Lung (tissue), 4 donors: ENCODE measurements around a stretch of chr6.

GRCh38 chr6:43909596-43910221 lies 139.7 kb downstream of the VEGFA start:
- PRO-cap, result no peak
- RAMPAGE, long total RNA, result no peak
- RRBS, result no CpG with 5 or more reads among the region's 7 CpGs

- PRO-cap, result no peak
- RAMPAGE, long total RNA, result no peak
- RRBS, result no CpG with 5 or more reads among the region's 2 CpGs
Measured at GRCh38 chr6:43913549-43913964, 143.5 kb downstream of the VEGFA start.

GRCh38 chr6:43966028-43966589 lies 161.1 kb downstream of the MRPL14 start:
- PRO-cap, result no peak
- RAMPAGE, long total RNA, result no peak

GRCh38 chr6:43972765-43973309 lies 154.4 kb downstream of the MRPL14 start:
- PRO-cap, result no peak
- RAMPAGE, long total RNA, result no peak
- RRBS, result no CpG with 5 or more reads among the region's 4 CpGs

DNA sequence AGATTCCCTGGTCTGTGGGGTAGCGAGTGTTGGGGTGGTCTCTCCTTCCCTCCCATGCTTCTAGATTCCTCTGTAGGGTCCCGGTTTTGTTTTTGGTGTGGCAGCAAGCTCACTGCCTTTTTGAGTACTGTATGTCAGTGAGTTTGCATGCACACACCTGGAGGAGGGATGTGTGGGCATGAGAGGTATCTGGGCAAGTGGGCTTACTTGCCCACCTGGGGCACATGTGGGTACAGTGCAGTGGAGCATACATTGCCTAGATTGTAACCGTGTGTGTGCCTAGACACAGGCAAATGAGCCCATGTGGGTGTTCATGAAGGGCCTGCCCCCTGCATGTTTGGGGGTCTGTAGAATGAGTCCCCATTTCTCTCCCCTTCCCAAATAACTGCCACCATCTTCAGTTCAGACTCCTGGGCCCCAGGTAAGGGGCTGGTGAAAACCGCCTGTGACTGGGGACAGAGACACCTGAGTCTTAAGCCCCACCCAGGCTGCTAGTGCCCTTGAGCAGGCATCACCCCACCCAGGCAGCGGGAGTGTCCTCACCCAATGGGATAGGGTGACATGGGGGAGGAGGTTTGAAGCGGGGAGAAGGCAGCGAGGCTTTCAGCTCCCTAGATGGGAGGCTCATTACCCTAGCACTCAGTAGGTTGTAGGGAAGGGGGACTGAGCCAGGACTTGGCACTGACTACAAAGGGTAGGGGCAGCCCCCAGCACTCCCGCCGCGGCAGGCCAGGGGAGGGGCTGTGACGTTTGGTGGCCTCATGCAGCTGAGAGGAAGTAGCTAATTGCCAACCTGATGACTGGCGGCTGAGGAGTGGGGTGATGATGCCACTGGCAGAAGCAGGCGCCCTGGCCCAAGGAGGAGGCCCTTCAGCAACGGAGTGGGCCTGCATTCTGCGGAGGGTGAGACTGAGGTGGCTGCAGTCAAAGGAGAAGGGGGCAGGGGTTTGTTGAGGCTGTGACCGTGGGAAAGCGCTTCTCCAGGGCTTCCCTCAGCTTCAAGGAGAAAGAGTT lies 127.1 kb downstream of the MRPL14 start:
- PRO-cap, result no peak
- RAMPAGE, long total RNA, result no peak
- RRBS, result no CpG with 5 or more reads among the region's 17 CpGs

DNA sequence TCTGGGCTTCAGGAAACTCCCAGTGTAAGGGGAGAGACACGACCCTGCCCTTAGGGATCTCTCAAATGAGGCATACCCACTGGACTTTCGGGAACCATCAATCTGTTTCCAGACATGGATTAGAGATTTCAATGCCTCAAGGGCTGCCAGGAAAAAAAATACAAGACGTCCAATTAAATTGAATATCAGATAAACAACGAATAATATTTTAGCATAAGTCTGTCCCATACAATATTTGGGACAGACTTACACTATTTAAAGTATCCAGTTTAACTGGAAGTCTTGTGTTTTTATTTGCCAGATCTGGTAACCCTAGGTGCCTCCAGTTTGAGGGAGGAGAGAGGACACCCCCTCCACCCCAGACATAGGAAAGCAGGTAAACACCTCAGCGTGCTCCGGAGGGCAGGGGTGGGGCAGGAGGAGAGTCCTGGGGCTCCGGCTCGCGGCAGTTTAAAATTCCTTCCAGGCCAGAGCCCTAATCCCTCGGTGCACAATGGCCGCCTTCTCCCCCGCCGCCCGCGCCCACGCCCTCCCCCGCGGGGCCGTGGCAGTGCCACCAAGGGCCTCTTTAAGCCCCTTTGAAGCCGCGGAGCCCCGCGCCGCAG lies 125.4 kb downstream of the MRPL14 start:
- PRO-cap, result no peak
- RAMPAGE, long total RNA, result no peak
- RRBS, result 25% methylated on average over 1 of the region's 24 CpGs

DNA sequence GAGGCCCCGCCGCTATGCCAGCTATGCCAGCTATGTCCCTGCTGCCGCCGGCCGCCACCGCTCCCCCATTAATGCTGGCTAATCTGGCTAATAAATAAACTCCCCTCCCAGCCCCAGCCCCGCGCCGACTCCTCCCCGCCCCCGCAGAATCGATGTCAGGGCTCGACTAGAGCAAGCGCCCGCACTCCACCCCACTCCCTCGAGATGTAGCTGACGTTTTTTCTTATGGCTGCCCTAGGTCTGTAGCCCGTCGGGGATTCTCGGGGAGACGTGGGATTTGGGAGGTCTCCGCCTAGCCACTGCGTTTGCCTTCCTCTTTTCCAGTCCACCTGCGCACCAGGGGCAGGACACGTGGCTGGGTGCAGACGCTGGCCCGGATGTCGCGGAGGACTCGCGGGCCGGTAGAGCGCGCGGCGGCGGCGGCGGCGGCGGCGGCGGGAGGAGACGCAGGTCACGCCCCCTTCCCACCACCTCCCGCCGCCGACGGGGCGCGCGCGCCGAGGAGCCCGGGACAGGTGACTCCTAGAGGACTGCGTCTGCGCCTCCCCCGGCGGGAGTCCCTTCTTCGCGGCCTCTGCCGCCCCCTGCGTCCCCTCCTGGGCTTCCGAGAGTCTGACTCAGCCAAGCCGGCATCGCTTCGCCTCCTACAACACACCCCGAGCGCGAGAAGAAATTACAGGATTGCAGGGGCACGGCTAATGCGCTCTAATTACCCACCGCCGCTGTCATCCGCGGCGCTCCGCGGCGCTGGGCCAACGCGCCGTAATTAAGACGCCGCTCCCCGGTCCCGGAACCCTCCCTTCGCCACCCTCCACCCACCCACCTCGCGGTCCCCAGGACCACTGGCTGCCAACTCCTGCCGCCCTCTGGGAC lies 124.7 kb downstream of the MRPL14 start:
- PRO-cap, result no peak
- RAMPAGE, long total RNA, result no peak
- RRBS, result 3% methylated on average over 28 of the region's 91 CpGs

- PRO-cap, result no peak
- RAMPAGE, long total RNA, result no peak
- RRBS, result no CpG with 5 or more reads among the region's 10 CpGs
Measured at GRCh38 chr6:44009882-44010364, 117.3 kb downstream of the MRPL14 start.

DNA sequence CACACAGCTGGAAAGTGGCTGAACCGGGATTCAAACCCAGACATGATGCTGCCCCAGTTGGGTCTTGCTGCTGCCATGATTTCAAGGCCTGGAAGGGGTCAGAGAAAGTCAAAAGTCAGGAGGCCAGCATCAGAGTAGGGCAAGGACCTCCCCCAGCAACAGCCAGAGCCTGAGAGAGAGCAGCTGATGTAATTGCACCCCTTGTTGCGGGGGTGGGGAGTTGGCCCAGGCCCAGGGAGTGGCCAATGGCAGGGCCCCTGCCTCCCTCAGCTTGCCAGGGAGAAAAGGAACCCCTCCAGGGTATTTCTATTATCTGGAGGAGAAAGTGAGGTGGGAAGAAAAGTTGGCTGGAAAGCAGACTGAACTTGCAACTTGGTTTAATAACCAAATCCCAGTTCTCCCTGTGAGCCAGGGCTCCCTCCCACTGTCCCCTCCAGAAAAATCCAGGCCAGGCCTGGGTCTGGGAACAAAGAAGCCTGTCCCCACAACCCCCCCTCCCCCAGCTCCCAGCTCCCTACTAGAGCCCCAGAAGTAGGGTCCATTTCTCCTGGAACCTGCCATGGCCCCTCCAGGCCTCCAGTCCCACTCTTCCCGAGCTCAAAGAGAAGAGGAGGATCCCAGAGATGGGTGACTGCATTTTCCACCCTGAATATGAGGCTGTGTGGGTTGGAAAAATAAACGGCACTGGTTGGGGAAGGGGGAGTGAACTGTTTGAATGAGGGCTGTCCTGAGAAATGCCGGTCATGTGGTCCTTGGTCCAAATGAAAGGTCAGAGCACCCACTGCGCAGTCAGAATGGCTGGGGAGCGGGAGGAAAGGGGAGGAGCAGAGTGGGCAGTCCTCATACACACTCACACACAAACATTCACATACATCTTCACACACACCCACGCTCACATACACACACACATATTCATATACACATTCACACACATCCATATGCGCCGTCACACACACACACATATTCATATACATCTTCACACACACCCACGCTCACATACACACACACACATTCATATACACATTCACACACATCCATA lies 83.3 kb downstream of the MRPL14 start:
- PRO-cap, result no peak
- RAMPAGE, long total RNA, result no peak
- RRBS, result no CpG with 5 or more reads among the region's 11 CpGs

GRCh38 chr6:44074220-44074886 lies 52.9 kb downstream of the MRPL14 start:
- PRO-cap, result no peak
- RAMPAGE, long total RNA, result no peak
- RRBS, result no CpG with 5 or more reads among the region's 18 CpGs

DNA sequence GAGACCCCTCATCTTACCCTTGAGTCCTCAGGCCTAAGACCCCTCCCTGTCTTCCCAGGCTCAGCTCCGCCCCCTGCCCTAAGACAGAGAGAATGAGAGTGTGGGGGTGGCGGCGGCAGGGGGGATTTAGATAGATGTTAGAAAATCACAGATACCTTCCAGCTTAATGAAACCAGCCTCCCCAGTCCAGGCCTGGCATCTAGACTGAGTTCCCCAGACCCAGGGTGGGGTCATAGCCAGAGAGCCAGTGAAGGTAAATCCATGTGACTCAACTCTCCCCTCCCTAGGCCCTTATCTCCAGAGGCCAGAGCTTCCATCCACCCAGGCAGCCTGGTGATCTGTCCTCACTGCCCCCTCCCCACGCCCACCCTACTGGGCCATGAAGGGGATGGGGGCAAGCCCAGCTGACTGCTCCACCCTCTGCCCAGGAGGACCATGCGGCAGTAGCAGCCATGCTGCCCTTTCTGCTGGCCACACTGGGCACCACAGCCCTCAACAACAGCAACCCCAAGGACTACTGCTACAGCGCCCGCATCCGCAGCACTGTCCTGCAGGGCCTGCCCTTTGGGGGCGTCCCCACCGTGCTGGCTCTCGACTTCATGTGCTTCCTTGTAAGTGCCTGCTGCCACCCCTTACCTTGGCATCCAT lies 6.9 kb downstream of the TMEM63B start:
- PRO-cap, result no peak
- RAMPAGE, long total RNA, result no peak
- RRBS, result no CpG with 5 or more reads among the region's 11 CpGs

- PRO-cap, result no peak
- RAMPAGE, long total RNA, result no peak
- RRBS, result no CpG with 5 or more reads among the region's 2 CpGs
Measured at GRCh38 chr6:44170062-44170261, 11.3 kb downstream of the CAPN11 start.

GRCh38 chr6:44177078-44177582 lies 18.5 kb downstream of the CAPN11 start:
- PRO-cap, result no peak
- RAMPAGE, long total RNA, result no peak
- RRBS, result no CpG with 5 or more reads among the region's 16 CpGs

DNA sequence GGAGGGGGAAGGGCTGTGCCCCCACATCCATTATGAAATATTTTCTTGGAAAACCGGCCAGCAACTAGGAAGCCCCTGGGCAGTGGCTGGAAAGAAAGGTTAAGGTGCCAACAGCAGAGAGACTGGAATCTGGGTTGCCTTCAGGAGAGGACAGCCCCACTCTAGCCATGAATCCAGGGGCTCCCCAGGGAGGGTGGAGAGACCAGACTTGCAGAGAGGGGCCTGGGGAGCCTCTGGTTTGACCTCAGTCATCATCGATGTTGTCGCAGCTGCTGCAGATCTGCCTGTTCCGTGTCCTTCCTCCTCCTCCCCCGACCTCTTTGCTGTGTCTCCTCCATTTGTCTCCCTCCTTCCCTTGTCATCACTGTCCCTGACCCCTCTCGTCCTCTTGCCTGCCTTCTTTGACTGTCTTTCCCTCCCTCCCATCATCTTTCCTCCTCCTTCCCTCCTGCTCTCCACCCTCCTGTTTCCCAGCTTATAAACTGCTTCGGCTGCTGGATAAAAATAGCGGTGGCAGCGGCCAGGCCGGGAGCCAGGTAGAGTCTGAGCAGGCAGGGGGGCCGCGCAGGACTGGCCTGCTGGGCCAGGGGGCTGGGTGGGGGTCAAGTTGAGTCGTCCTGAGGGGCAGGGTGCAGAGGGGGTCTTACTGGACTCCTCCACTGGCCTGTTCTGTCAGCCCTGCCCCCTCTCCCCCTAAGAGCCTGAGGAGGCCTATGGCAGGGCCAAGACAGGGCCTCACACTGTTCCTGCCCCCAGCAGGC lies 3.3 kb downstream of the SLC29A1 start:
- PRO-cap, result no peak
- RAMPAGE, long total RNA, result no peak
- RRBS, result no CpG with 5 or more reads among the region's 13 CpGs

- PRO-cap, result no peak
- RAMPAGE, long total RNA, result no peak
- RRBS, result no CpG with 5 or more reads among the region's 8 CpGs
Measured at GRCh38 chr6:44238550-44239472, 8.1 kb upstream of the HSP90AB1 start.

GRCh38 chr6:44262470-44262872 lies 2.9 kb downstream of the NFKBIE start:
- PRO-cap, result no peak
- RAMPAGE, long total RNA, result no peak
- RRBS, result no CpG with 5 or more reads among the region's 3 CpGs

- PRO-cap, result unidirectional peak, minus-strand start at chr6:45378541
- RAMPAGE, long total RNA, result no peak
- RRBS, result no CpG with 5 or more reads among the region's 20 CpGs
Measured at GRCh38 chr6:45378338-45378719, 595 bp upstream of the SUPT3H start.

DNA sequence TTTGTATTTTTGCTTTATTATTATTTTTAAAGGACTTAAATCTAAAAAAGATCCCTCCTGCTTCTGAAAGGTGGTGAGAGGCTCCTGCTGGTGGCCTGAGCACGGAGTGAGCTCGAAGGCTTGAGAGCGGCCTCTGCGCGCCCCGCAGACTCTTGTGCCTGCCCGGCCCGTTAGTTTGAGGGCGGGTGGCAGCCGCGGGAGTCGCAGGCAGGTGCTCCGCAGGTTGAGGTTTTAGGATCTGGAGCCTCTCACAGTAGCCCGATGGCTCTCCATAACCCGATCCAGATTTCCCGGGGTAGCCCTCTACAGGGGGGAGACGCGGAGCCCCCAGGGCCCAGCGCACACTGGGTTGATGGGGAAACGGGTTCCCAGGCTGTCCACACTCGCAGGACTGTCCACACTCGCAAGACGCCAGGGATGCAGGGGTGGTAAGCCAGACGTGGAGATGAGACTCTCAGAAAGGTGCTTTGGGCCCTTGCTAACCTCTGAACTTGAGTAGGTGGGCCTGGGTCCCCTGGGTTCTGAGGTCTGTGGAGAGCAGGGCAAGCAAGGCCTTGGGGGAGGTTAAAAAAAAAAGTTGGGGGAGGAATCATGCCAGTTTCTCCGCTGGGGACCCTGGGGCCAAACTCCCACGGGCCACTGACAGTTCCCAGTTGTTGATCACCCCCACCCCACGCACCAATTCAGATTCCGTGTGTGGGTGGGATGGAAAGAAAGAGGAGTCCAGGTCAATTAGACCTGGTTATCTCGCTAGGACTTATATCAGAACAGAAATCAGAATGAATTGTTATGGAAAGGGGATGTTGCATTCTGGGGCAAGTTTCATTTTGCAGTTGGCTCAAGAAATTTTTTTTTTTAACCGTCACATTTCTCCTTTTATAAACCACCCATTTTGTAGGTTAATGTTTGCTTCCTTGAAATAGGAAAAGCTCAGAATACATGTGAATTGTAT lies 46.5 kb upstream of the SUPT3H start:
- PRO-cap, result no peak
- RAMPAGE, long total RNA, result no peak
- RRBS, result 8% methylated on average over 8 of the region's 30 CpGs

GRCh38 chr6:46052342-46053033 lies 36.8 kb upstream of the CLIC5 start:
- PRO-cap, result no peak
- RAMPAGE, long total RNA, result no peak
- RRBS, result no CpG with 5 or more reads among the region's 2 CpGs

GRCh38 chr6:46190699-46191456 lies 20.1 kb upstream of the ENPP5 start:
- PRO-cap, result no peak
- RAMPAGE, long total RNA, result no peak
- RRBS, result no CpG with 5 or more reads among the region's 4 CpGs